Airway epithelial cell (primary cell): ENCODE results near the genes TEX28, DNASE1L1 and DKC1.

- RAMPAGE, long total RNA, result no peak
Measured at GRCh38 chrX:154042947-154043309, 23.2 kb upstream of the IRAK1 start.

DNA sequence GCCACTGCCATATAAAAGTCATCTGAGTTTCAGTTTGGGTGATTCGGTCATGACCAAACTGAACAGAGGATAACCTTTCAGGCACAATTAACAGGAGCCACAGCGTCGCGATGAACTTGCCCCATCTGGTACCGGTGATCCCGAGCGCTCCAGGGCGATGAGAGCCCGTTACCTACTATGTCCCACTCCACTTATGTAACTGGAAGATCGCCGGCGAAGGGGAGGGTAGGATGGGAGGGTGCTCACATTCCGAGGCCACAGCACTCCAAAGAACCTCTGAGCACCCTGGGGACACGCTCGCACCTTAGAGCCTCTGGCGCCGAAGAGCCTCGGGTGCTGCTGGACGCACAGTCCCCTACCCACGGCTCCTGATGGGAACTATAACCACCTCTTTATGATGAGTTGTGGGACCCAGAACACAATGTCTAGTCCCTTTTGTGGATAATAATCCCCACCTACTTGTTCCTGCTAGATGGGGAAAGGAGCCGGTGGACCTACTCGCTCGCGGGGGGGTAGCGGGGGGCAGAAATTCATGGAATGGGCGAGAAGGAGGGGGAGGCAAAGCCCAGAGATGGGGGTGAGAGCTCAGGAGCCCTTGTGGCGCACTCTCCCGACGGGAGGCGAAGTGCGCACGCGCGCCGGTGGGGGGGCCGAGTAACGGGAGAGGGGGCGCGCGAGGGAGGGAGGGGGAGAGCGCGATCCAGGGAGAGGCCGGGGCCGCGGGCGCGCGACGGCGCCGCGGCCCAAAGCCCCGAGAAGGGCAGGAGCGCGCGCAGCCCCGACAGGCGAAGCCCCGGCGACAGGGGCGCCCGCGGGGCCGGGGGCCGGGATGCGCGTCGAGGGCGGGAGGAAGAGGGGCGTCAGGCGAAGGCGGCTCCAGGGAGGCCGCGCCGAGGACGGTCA is 756 bp downstream of the MECP2 start:
- RAMPAGE, long total RNA, result no peak

- RAMPAGE, long total RNA, result no peak
Measured at GRCh38 chrX:154294828-154295544, at the start of gene TEX28. TEX28 (minus strand) TSS chrX:154295124.

- RAMPAGE, long total RNA, result no peak
Measured at GRCh38 chrX:154348113-154349274, 25.9 kb downstream of the FLNA start.

GRCh38 chrX:154351577-154352465 is 22.6 kb downstream of the FLNA start:
- RAMPAGE, long total RNA, result no peak

GRCh38 chrX:154352466-154353614 is 21.6 kb downstream of the FLNA start:
- RAMPAGE, long total RNA, result no peak

DNA sequence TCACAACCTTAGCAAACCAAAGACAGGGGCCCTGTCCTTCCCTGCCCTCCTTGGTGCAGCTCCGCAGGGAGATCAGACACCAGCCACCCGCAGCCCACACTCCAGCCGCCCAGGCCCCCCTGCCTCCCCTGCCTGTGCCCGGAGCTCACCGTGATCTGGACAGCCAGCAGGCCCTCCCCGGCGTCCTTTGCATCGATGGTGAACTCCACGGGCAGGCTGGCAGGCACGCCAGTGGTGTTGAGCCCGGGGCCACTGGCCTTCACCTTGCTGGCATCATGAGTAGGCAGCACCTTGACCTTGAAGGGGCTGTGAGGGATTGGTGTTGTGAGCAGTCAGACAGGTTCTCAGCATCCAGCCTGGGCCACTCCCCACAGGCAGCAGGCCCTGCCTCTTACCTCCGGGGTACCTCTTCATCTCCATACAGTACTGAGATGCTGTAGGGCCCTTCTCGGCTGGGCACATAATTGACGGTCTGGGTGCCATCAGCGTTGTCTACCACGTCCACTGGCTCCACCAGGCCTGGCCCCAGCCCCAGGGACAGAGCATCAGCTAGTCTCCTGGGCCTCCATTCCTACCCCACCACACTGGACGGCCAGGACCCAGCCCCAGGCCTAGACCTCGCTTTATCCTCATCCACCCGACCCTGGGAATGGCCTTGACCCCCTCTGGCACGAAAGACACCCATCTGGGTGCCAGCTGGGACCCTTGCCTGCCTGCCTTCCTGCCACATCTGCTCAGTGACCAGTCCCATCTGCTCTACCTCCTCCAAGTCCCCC is 16.2 kb downstream of the FLNA start:
- RAMPAGE, long total RNA, result no peak

- RAMPAGE, long total RNA, result no peak
Measured at GRCh38 chrX:154378406-154379117, 533 bp upstream of the EMD start.

- RAMPAGE, long total RNA, result no peak
Measured at GRCh38 chrX:154381124-154381994, 2.3 kb downstream of the EMD start.

- RAMPAGE, long total RNA, result no peak
Measured at GRCh38 chrX:154409094-154409893, at the start of gene DNASE1L1. DNASE1L1 (minus strand) TSS chrX:154409254.

GRCh38 chrX:154430924-154432009 is 2.8 kb downstream of the ATP6AP1 start:
- RAMPAGE, long total RNA, result no peak

- RAMPAGE, long total RNA, result no peak
Measured at GRCh38 chrX:154483757-154484458, 2.5 kb downstream of the UBL4A start.

DNA sequence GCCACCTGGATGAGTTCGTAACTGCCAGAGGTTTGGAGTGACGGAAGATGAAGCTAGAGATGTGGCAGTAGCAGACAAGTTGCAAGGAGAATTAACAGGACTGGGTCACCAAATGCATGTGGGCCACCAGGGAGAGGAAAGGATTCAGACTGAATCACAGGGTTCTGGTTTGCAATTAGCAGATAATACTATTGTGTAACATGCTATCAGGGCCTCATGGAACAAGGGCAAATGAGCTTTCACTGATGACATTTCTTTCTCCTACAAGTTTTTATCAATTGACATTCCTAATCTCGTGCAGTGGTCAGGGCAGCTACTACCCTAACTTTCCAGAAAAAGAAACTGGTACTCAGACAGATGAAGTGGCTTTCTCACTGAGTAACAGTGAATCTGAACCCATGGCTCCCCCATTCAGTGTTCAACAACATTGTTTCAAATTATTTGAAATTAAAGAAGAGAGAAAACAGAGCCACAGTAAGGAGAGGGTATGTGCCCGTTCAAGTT is 21.4 kb downstream of the GAB3 start:
- RAMPAGE, long total RNA, result no peak

GRCh38 chrX:154762395-154762685 is 324 bp upstream of the DKC1 start:
- RAMPAGE, long total RNA, result no peak

GRCh38 chrX:154762686-154763697 is at the start of gene DKC1:
DKC1 (plus strand) TSS chrX:154762864.
- RAMPAGE, long total RNA, result start-site peak on the plus strand at chrX:154762744-154762958, 663 and 181 reads in 2 replicates

DNA sequence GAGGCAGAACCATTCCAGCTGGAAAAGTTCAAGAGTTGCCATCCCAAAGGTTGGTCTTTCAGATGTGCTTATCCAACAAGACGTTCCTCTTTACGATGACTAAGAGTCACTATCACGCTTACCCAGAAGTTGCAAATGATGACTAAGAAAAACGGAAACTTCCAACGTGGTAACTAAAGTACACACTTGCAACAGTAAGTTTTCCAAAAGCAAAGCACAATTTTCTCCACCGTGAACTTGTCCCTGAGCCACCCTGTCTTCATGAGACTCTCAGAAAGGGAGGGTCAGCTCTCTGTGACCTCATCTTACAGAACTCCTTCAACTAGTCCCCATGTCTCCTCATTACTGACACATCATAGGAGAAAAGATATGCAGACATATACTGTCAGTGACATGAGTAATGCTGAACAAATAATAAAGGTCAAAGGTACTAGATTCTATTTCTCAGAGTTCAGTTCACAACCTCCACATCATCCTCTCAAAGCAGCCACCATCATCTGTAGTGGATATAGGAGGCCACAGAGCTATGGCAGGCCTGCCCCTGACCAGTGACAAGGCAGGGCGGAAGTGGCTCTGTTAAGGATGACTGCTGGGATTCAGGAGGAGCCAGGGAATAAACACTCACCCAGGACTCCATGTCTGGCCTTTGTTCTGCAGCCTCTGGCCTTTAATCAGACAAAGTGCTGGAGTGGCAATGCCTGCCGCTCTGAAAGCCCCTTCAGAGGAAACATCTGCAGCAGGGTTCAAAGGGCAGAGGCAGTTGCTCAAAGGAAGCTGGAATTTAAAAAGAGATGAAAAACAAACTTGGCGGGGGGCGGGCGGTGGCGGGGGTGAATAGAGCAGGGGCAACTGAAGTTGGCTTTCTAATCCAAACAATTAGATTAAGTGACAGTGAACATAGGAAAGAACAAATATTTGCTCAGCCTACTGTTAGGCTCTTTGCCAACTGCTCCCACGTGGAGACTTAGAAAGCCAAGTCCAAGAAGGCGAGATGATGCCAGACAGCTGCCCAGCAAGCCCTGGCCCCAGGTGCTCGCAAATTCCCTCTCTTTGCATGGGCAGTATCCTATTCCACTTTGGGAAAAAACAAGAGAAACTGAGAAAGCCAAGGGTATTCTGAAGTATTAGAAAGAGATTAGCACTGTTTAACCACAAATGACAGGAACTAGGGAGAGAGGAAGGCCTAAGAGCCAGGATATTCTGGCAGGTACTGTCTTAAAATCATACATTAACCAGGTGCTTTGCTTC is 5.7 kb downstream of the MPP1 start:
- RAMPAGE, long total RNA, result no peak

GRCh38 chrX:155068037-155068544 is 2.8 kb downstream of the CMC4 start:
- RAMPAGE, long total RNA, result no peak

GRCh38 chrX:155333401-155334036 is 895 bp downstream of the CLIC2 start:
- RAMPAGE, long total RNA, result no peak